NCI-H460 (cell line): ENCODE measurements around a stretch of chr9.

RAMPAGE:
- cytosol, long total RNA: no peak
- long total RNA: no peak
- nucleus, long total RNA: no peak
Observed at GRCh38 chr9:84139248-84139541, 158.6 kb downstream of the RMI1 start.

DNA sequence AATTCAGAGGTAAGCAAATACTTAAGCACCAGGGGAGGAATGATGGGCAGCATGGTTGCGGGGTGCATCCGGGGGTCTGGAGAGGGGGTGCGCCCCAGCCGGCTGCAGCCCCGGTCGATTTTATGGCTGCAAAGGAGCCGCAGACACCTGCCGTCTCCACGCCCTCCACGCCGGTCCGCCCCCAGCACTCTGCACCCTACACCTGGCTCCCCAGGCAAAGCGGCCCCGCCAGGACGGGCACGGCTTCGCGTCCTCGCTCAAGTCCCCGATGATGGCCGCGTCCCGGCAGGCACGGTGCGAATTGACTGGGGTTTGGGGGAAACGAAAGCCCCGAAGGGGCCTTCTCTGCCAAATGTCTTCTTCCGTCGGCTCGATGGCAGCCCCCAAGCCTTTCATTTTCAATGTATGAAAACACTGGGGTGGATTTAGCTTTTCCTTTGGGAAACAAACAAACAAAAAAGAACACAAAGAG, 159.8 kb downstream of the RMI1 start:
RAMPAGE:
- cytosol, long total RNA: no peak
- long total RNA: no peak
- nucleus, long total RNA: no peak

RAMPAGE:
- cytosol, long total RNA: no peak
- long total RNA: no peak
- nucleus, long total RNA: no peak
Observed at GRCh38 chr9:84254876-84255300, 85.7 kb downstream of the SLC28A3 start.

GRCh38 chr9:84535870-84536309, 133.6 kb upstream of the NTRK2 start:
RAMPAGE:
- cytosol, long total RNA: no peak
- long total RNA: no peak
- nucleus, long total RNA: no peak

DNA sequence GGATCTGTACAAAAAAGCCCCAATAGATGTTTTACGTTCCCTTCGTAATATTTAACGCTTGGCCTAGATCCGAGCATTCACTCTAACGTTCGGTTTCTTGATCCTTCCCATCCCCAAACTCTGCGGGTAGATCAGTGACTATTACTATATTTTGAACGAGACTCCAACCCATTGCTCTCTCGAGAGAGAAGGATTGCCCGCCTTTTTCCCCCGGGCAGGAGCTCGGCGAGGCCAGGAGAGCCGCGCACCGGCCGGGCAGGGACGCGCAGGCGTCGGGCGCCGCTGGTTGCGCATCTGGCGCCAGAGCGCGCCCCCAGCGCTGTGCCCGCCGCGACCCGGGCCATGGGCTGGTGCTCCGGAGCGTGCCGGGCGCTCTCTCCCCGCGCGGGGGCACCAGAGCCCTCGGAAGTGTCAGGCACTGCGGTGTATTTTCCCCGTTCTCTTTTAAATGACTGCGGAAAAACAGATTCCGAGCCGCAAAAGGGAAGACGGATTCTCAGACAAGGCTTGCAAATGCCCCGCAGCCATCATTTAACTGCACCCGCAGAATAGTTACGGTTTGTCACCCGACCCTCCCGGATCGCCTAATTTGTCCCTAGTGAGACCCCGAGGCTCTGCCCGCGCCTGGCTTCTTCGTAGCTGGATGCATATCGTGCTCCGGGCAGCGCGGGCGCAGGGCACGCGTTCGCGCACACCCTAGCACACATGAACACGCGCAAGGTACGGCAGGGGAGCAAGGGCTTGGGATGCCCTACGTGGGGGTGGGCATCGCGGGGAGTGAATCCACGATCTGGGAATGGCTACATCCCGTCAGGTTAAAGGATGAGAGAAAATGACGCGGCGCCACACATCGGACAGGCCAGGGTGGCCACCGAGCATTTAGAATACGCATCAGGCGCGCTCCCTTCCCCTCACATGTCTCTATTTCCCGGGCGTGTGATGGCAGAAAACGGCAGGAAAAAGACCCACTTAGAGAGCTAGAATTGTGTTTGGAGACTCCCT, 1.2 kb upstream of the NTRK2 start:
RAMPAGE:
- cytosol, long total RNA: no peak
- long total RNA: no peak
- nucleus, long total RNA: no peak

RAMPAGE:
- cytosol, long total RNA: no peak
- long total RNA: no peak
- nucleus, long total RNA: no peak
Observed at GRCh38 chr9:84671464-84671894, 1.9 kb downstream of the NTRK2 start.

RAMPAGE:
- cytosol, long total RNA: no peak
- long total RNA: no peak
- nucleus, long total RNA: no peak
Observed at GRCh38 chr9:85289915-85290587, 451.7 kb downstream of the AGTPBP1 start.

GRCh38 chr9:86021192-86021592, 78.2 kb downstream of the GOLM1 start:
RAMPAGE:
- cytosol, long total RNA: no peak
- long total RNA: no peak
- nucleus, long total RNA: no peak

DNA sequence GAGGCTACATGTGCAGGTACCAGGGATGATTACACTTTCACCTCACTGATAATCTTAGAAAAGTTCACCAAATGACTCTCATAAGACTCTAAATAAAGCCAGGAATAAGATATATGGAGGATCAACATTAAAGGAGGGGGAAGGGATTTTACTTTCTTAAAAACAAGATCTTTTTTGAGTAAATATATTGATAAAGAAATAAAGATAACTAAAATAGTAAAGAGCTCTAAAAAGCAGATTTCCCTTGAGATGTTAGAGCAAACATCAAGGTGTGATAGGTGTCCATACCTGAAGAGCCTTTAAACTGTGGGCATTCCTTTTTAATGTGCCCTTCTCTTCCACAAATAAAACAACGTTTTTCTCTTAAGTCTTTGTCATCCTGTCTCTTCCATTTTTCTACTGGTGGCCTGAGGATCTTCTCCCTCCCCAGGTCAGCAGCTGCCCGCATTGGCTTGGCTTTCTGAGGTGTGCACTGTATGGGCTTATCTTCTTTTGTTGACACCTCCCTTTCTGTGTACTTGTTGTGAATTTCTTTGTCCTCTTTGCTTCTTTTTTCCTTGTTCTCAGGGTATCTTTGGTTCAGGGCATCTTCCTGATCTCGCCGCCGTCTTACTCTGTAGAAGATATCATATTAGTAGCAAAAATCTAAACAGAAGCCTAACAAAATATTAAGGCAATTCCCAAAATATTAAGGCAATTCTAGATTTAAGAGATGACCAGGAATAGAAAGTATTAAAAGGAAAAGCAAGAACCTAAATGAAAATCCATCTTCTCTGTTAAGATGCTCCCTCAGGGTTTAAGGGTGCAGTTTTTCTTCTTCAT, 18.9 kb upstream of the ISCA1 start:
RAMPAGE:
- cytosol, long total RNA: no peak
- long total RNA: no peak
- nucleus, long total RNA: no peak

RAMPAGE:
- cytosol, long total RNA: no peak
- long total RNA: no peak
- nucleus, long total RNA: no peak
Observed at GRCh38 chr9:86405804-86406235, 51.6 kb upstream of the TUT7 start.

DNA sequence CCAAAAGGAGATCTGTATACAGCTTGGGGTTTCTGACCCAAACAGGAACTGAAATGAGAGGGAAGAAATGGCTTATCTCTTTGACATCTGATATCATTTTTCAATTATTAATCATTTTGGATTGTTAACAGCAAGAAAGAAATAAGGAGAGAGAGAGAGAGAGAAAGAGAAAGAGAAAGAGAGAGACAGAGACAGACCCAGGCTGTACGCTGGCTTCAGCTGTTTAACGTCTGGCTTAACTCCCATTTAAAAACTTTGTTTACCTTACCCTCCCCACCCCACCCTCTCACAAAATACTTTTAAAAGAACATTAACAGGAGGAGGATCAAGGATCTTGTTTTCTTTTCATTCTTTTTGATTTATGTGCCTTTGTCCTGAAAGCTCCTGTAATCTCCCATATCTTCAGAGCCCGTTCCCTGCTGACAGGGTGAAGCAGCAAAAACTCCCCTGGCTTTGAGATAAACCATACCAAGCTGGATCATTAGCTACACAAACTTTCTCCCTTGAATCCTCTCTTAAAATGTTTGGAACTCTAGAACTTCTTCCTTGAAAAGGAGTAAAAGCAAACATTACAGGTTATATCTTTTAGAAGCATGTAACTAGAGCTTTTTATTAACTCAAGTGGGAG, 231.5 kb upstream of the TUT7 start:
RAMPAGE:
- cytosol, long total RNA: no peak
- long total RNA: no peak
- nucleus, long total RNA: no peak

GRCh38 chr9:86721696-86722452, 225.4 kb downstream of the GAS1 start:
RAMPAGE:
- cytosol, long total RNA: no peak
- long total RNA: no peak
- nucleus, long total RNA: no peak

GRCh38 chr9:86795759-86796578, 151.3 kb downstream of the GAS1 start:
RAMPAGE:
- cytosol, long total RNA: no peak
- long total RNA: no peak
- nucleus, long total RNA: no peak

DNA sequence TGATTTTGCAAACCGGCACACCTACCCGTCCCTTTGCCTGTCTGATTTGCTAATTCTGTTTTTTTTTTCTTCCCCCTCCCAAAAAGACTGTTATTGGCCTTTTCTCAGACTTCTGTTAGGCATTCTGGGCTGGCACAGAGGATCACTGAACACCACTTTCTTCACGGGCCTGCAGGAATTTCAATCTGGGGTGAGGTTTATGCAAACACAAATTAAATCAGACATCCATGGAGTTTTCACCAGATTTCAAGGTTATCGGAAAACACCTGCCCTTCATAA, 139.3 kb downstream of the GAS1 start:
RAMPAGE:
- cytosol, long total RNA: no peak
- long total RNA: no peak
- nucleus, long total RNA: no peak

DNA sequence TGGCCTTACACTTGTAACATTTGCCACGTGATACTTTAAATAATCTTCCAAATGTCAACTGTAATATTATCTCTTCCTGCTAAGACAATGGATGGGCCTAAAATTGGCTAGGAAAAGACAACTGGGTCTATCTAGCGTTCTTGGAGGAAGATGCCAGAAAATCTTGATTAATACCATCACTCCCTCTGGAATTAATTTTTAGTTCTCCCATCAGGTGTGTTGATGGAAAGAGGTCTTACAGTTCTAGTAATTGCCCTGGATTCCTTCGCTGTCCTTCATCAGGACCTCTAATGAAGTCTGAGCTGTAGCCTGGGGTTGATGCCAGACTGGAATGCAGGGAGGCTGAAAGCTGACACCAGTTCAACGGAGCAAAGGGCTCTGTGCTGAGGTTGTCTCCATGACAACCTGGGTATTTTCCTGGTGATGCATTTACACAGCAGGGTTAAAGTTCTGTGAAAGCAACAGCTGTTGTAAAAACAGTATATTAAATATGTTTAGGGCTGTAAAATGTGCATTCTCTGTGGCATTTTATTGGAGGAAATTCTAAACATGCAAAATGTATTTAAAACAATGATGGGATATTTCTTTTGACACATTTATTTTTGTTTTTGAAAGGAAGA, 92.2 kb downstream of the GAS1 start:
RAMPAGE:
- cytosol, long total RNA: no peak
- long total RNA: no peak
- nucleus, long total RNA: no peak

DNA sequence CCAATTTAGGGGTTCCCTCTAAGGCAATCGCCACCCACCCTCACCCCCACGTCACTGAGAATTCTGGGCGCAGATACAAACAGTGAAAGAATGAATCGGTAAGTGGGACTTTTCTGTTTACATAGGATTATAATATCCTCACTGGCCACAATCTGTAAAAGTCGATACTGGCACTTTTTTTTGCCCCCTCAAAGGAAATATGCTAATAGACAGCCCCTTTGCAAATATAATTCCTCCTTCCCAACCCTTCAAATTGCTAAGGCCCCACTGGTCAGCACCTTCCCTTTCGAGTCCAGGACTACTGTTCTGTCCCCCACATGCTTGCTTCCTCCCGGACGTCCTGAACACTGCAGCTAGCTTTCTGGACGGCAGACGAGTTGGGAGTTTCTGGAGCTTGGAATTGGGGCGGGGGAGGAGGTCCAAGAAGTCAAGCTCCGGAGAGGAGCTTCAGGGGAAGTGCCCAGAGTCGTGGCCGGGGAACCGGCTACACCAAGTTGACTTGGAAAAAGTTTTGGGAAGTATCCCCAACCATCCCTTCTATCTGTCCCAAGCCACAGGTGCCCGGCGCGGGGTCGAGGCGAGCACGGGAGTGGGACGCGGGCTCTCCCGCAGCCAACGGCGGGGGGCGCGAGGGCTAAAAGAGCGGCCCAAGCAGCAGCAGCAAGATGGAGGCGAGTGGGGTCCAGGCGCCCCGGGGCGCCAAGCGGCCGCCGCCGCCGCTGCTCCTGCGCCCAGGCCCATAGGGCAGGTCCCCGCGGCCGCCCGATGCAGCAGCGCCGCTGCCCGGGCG, 2.0 kb downstream of the GAS1 start:
RAMPAGE:
- cytosol, long total RNA: no peak
- long total RNA: no peak
- nucleus, long total RNA: no peak

RAMPAGE:
- cytosol, long total RNA: no peak
- long total RNA: no peak
- nucleus, long total RNA: no peak
Observed at GRCh38 chr9:86983401-86984248, 36.3 kb upstream of the GAS1 start.

DNA sequence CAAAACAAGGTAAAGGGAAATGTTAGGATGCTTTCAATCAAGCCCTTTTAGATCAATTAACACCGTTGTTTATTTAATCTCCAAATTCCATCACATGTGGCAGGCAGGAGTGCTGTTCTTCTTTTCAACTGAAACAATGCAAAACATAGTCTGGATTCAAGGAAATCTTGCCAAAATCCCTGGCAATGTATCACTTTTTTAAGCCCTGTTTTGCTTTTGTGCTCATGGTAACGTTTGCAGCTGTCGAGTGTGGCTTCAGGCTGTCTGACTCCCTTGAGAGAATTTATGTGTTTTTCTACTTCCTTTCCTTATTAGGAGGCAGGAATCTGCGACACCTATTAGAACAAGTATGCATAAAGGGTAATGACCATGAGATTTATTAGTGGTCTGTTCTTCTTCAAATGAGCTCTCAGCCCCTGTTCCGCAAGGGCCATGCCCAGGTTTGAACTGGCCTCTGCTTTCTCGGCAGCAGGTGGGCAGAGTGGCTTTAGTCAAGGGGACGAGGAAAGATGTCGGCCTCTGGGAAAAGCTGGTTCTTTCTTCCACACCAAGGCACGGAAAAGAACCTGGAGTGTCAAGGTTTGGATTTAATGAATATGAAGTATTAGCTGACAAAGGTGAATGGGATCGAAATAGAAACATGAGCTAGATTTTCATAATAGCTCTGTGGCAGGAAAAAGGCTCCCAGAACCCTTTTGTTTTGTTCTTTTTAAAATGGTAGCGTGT, 86.9 kb upstream of the GAS1 start:
RAMPAGE:
- cytosol, long total RNA: no peak
- long total RNA: no peak
- nucleus, long total RNA: no peak

RAMPAGE:
- cytosol, long total RNA: no peak
- long total RNA: no peak
- nucleus, long total RNA: no peak
Observed at GRCh38 chr9:87406615-87407238, 90.9 kb upstream of the DAPK1 start.

DNA sequence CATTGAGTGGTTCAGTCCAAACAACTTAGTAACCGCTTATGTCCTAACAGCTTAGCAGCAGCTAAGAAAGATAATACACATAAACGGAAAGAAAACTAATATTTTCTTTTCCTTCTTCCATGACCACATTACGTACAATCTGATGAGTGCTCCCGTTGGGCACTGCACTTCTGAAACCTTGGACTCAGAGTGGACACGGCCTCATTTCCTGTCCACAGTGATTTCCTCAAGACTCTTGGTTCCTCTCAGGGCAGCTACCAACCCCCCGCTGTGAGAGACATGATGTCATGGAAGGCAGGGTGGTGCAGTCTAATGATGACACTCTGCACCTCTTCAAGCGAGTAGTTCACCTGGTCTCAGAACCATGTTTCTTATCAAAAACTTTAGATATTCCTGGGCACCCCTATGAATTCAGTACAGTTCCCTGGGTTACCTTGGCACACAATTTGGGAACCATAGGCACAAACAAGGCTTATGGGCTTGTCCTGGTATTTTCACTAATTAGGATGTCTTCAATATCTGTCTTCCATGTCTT, 68.7 kb upstream of the CTSL start:
RAMPAGE:
- cytosol, long total RNA: no peak
- long total RNA: no peak
- nucleus, long total RNA: no peak